Mesenchymal stem cell of the bone marrow (primary cell): Measurements from ENCODE around the genes NCBP2 and NCBP2AS2.

DNA sequence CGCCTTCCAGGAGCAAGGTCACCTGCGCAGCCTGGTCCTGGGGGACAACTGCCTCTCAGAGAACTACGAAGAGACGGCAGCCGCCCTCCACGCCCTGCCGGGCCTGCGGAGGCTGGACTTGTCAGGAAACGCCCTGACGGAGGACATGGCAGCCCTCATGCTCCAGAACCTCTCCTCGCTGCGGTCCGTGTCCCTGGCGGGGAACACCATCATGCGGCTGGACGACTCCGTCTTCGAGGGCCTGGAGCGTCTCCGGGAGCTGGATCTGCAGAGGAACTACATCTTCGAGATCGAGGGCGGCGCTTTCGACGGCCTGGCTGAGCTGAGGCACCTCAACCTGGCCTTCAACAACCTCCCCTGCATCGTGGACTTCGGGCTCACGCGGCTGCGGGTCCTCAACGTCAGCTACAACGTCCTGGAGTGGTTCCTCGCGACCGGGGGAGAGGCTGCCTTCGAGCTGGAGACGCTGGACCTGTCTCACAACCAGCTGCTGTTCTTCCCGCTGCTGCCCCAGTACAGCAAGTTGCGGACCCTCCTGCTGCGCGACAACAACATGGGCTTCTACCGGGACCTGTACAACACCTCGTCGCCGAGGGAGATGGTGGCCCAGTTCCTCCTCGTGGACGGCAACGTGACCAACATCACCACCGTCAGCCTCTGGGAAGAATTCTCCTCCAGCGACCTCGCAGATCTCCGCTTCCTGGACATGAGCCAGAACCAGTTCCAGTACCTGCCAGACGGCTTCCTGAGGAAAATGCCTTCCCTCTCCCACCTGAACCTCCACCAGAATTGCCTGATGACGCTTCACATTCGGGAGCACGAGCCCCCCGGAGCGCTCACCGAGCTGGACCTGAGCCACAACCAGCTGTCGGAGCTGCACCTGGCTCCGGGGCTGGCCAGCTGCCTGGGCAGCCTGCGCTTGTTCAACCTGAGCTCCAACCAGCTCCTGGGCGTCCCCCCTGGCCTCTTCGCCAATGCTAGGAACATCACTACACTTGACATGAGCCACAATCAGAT lies 20.8 kb downstream of the NRROS start:
- CAGE, long polyA plus RNA = no peak

DNA sequence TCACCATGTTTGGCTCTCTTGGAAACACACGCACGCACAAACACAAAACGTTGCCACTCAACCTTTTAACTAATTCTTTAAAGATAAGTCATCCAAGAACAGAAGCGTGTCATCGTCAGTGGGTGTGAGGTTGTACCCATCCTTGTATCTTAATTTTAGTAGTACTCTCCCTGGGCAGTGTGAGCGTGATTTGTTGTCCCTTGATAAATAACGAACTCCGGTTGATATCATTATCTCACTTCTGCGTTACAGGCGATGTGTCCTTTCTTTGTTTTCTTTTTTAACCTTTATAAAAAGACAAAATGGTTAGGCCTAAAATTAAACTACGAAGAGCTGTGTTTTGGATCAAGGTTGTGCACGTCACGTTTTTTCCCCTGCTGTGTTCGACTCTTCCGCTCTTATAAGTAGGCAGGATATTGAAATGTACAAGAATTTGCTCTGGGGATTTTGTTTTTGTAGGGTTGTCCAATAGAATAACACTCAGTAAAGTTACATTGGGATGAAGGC lies 1.2 kb downstream of the PAK2 start:
- CAGE, long polyA plus RNA = no peak

GRCh38 chr3:196832069-196832552 lies 35.6 kb upstream of the SENP5 start:
- CAGE, long polyA plus RNA = no peak

DNA sequence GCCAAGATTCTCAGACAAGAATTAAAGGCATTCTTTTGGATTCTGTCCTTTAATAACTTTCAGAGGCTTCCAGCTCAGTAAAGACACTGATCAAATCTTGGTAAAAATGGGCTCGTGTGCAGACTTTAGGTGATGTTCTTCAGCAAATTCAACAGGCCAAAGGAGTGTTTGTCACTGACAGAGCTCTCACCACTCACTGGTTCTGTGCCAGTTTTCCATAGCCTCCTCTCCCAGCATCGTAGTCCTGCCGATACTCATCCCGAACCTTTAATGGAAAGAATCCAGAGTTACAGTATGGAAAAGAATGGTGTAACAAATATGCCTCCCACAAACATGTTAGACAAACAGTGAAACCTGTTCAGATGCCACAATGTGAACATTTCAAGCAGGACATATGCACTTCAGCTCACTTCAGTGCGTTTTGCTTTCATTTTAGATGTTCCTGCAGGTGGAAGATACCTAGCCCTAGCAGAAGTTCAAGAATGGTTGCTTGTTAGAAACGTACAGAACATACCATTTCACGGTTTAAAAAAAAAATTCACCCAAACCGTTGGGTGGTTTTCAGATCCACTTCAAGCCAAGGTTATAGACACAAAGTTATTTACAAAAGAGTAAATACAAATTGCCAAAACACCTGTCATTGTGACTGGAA lies 5.4 kb downstream of the NCBP2 start:
- CAGE, long polyA plus RNA = no peak

- CAGE, long polyA plus RNA = no peak
Observed at GRCh38 chr3:196942266-196942624, at the start of gene NCBP2. NCBP2 (minus strand) TSS chr3:196942528.

DNA sequence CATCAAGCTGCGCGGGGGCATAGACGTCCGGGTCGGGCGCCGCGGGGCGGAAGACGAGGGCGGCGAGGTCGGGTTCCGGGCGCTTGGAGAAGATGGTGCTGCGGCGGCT lies at the start of gene NCBP2AS2:
Gene NCBP2AS2 (plus strand): TSS at position 50 of the 109 bp plus-strand sequence.
- CAGE, long polyA plus RNA = no peak

DNA sequence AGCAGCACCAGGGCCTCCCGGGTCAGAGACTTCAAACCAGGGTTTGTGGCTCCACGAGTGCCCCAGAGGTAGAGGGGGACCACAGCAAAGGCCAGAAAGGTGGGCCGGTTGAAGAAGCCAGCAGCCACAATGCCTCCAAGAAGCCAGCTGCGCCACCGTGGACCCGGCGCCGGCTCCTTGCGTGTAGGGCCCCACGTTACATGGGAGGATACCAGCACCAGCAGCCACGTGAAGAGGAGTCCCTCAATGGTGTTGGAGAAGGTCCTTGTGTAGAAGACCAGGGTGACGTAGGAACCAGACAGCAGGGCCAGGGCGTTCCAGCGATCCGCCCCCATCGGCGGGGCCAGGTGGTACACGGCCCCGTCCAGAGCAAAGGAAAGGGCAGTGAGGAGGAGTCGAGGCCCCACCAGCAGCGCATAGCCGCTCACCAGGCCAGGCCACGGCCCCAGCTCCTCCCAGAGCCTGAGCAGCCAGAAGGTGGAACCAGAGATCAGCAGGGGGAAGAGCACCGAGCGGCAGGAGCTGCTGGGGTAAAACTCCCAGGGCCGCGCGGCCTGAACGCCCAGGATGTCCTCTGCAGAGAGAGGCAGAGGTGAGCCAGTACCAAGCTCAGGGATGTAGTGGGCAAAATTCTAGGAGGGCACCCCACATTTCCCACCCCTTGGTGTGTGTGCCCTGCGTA lies 5.8 kb downstream of the NCBP2AS2 start:
- CAGE, long polyA plus RNA = no peak

DNA sequence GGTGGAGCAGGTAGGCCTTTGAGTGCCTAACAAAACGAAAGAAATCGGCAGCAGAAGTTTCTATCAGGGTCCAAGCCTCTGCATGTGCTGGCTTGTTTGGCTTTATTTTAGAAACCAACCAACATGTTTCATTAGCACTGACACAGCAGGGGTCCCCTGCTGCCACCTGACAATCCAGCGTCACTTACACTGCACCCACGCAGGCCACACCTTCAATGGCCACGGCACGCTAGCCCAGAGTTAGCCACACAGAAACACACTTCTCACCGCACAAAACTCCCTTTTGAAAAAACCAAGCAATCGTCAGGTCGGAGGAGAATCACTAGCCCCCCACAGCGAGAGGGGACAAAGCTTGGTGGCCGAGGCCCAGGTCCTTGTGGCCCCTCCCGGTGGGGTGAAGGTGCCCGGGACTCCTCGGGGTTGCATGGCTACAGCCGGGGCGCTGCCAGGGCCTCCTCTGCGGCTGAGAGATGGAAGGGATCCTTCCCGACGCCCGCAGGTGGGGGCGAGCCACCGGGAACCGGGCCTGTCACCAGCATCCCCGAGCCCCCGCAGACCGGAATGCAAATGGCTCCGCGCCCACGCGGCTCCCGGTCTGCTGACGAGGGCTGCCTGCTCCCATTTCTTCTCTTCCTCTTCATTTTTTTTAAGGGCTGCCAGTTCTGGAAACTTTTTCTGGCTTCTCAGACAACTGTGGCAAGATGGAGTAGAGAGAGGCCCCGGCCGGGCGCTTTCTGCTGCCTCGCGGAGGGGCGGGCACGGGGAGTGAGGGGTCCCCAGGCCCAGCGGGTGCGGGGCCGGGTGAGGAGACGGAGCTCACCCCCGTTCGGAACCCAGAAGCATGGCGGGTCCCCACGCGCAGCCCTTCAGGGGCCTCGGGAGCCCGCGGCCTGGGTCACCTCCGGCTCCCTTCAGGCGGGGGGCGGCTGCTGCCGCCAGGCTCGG lies 27.7 kb downstream of the MELTF start:
- CAGE, long polyA plus RNA = no peak

- CAGE, long polyA plus RNA = no peak
Observed at GRCh38 chr3:197004114-197004227, 25.6 kb downstream of the MELTF start.

DNA sequence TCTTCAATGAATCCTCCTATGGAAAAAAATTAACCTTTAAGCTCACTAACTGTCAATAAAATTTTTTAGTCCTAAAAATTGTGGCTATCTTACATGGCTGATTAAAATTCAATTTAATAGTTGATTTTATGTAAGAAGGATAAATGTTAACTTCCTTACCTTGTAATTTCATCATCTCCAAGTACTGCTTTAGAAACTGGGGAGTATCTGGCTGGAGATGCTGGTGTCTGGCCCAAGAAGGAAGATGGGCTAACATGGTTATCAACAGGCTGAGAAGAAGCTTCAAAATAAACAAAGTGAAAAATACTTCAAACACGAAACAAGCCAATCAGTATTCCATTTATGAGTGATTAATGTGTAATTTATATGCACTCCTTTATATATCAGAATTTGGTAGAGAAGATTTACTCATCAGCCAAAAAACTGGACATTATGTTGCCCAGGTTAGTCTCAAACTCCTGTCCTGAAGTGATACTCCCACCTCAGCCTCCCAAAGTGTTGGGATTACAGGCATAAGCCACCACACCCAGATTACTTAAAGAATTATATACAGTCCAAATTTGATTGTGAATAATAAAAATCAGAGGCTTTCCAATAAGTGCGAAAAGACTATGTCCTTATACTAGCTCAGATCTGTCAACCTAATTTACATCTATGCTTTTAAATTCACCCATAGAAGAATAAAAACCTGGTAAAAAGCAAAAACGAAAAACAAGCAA lies 89.8 kb upstream of the MELTF start:
- CAGE, long polyA plus RNA = no peak

- CAGE, long polyA plus RNA = no peak
Observed at GRCh38 chr3:197134543-197135475, 105.2 kb upstream of the MELTF start.

GRCh38 chr3:197161635-197162165 lies 132.1 kb upstream of the MELTF start:
- CAGE, long polyA plus RNA = no peak

DNA sequence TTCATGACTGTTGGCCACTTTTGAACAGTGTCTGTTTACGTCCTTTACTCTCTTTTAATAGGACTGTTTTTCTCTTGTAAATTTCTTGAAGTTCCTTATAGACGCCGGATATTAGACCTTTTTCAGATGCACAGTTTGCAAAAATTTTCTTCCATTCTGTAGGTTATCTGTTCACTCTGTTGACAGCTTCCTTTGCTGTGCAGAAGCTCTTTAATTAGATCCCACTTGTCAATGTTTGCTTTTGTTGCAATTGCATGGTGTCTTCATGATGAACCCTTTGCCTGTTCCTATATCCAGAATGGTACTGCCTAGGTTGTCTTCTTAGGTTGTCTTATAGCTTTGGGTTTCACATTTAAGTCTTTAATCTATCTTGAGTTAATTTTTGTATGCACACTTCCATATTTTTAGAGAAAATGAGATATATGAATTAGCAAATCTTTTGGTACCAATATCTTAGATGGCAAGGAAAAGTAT lies 127.9 kb downstream of the DLG1 start:
- CAGE, long polyA plus RNA = no peak

- CAGE, long polyA plus RNA = no peak
Observed at GRCh38 chr3:197371917-197372807, 73.8 kb upstream of the DLG1 start.

GRCh38 chr3:197467309-197467712 lies 88.5 kb downstream of the BDH1 start:
- CAGE, long polyA plus RNA = no peak

GRCh38 chr3:197487670-197488355 lies 68.0 kb downstream of the BDH1 start:
- CAGE, long polyA plus RNA = no peak

- CAGE, long polyA plus RNA = no peak
Observed at GRCh38 chr3:197494847-197495255, 60.9 kb downstream of the BDH1 start.

- CAGE, long polyA plus RNA = no peak
Observed at GRCh38 chr3:197509567-197510628, 45.9 kb downstream of the BDH1 start.

GRCh38 chr3:197542665-197543057 lies 13.1 kb downstream of the BDH1 start:
- CAGE, long polyA plus RNA = no peak

DNA sequence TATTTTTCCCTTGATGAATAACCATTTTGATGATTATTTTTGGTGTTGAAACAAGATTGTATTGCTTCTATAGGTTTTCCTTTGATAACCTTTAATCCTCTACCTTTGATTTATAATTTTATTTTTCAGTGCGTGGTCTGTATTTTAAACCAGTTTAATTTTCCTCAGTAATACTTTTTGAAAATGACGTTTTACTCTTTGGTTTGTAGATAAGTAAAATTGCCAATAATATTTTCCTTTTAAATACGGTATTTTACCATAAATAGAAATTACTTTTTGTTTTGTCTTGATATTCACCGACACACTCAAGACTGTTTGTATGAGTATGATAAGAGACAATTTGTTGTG lies 47.4 kb downstream of the LRCH3 start:
- CAGE, long polyA plus RNA = no peak